ENCODE measurements around a stretch of chr2.

DNA sequence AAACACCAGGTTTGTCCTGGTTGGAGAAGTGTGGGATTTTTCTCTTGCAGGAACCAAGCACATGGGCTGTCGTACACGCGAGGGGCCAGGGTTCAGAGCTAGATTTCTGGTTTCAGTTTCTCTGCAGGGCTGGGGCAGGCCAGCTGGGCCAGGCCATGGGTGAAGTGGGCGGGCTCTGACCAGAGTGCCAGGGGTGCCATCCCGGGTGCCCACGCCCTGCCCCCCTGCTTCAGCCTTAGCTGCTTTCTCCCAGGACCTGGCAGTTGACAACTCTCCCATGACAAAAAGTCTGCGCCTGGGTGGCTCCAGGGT is 51.3 kb upstream of the SLC1A4 start:
- PRO-cap: bidirectional peak, plus-strand start at position 182 of the sequence, minus-strand start at position 94 of the sequence
- RRBS: no CpG with 5 or more reads among the region's 7 CpGs

DNA sequence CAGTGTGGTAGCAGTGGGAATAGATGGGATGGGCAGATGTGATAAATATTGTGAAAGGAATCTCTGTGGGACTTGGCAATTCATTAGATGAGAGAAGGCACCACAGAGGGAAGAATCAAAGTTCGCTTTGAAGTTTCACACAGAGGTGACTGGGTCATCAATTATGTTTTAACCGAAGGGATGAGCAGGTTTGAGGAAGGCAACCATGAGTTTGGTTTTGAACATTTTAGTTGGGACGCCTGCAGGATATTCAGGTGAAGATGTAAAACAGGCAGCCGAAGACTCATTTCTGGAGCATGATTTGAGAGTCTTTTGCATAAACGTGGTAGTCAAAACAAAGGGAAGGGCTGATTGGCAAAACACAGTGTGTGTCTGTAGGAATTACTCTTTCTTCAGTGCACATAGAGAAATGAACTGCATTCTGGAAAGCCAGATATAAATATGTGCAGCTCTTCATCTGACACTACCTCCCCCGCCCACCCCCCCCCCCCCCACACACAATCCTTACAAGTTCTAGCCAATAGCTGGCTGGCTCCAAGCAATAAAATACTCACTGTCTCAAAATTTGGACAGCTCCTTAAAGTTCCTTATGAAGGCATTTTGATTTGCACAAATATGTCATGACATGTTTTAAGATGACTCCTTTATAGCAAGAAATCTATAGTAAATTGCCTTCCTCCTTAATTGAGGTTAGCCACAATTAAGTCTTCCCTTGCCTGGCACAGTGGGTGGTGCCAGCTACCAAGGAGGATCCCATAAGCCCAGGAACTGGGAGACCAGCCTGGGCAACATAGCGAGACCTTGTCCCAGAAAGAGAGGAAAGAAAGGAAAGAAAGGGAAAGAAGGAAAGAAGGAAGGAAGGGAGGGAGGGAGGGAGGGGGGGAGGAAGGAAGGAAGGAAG is 1.8 kb upstream of the SLC1A4 start:
- PRO-cap: no peak
- RRBS: no CpG with 5 or more reads among the region's 7 CpGs

DNA sequence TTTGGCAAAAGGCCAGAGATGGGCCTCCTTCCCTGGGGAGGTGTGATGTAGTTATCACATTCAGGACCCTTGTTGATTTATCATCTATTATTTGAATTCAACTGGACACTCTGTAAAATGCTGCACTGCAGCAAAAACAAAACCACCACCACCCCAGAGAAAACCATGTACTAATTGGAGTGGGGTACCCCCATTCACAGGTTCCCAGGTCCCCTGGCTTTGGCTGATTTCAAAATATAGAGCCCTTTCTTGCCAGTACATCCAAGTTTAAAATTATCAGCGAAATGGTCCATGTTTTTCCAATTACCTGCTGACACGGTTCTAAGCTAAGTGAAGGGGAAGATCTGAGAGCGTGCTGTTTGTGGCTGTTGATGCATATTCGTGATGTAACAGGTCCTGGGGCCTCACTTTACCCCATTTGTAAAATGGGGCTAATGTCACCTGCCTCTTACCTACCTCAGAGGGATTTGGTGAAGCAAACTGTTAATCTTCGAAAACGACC is 32.9 kb downstream of the SLC1A4 start:
- PRO-cap: no peak
- RRBS: no CpG with 5 or more reads among the region's 6 CpGs

DNA sequence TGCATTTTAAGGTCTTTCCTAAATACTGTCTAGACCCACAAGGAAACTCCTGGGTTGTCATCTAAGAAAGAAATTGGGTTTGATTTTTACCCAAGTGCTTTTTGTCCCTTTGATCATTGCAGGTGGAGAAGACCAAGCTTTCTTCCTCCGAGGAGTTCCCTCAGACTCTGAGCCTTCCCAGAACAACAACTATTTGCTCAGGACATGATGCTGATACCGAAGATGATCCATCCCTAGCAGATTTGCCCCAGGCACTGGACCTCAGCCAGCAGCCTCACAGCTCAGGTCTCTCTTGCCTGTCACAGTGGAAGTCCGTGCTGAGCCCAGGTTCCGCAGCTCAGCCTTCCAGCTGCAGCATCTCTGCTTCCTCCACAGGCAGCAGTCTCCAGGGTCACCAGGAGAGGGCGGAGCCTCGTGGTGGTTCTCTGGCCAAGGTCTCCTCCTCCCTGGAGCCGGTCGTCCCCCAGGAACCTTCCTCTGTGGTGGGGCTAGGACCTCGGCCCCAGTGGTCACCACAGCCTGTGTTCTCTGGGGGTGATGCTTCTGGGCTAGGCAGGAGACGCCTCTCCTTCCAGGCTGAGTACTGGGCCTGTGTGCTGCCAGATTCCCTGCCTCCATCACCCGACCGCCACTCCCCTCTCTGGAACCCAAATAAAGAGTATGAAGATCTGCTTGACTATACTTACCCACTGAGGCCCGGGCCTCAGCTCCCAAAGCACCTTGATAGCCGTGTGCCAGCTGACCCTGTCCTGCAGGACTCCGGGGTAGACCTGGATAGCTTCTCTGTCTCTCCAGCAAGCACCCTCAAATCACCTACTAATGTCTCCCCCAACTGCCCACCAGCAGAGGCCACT is 15.3 kb downstream of the CEP68 start:
- PRO-cap: no peak
- RRBS: 95% methylated on average over 3 of the region's 15 CpGs

DNA sequence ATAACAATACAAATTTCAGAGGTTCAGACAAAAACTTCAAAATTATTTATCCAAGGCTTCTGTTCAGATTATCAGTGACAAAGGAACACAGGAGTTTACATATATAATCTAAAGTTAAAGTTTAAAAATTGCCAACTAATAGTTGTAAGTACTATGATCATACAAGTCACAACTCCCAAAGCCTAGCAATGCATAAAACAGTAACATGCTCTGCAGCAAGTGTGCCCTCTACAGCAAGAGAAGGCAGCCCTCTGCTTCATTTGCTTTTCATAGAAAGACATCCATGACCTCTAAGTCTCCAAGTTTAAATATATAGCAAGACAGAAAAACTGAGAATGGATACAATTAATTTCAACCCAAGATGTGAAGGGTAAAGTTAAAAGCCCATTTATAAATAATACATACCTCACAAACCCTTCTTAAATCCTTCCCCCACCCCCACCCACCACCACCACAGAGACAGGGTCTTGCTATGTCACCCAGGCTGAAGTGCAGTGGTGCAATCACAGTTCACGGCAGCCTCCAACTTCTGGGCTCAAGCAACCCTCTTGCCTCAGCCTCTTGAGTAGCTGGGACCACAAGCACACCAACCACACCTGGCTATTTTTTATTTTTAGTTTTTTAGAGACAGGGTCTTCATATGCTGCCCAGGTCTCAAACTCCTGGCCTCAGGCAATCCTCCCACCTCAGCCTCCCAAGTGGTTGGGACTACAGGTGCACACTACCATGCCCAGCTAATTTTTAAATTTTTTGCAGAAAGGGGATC is 13.1 kb downstream of the RAB1A start:
- PRO-cap: no peak
- RRBS: no CpG with 5 or more reads among the region's 1 CpG

GRCh38 chr2:65269896-65270357 is 42.3 kb downstream of the ACTR2 start:
- PRO-cap: no peak
- RRBS: no CpG with 5 or more reads among the region's 2 CpGs

DNA sequence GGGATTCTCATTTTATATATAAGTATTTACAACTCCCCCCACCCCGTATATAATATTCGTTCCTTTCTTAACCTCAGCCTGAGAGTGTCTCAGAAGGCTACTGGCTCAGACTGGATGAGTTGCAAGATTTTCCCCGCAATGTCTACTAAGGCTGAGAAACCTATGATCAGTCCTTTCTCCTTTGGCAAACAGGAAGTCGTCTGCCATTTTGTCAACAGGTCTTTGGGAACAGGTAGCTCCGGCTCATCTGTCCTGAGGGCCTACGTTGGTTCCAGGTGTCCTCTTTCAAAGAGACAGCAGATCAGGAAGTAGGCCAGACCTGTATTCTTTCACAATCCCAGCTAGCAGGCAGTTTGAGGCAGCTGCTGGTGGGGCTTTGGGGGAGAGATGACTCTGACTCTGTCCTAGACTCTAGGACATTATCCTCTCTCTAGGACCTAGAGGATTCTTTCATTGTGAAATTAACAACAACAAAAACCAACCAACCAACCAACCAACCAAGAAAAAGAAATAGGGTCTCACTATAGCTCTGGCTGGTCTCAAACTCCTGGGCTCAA is 98.6 kb downstream of the ACTR2 start:
- PRO-cap: no peak
- RRBS: no CpG with 5 or more reads among the region's 6 CpGs

DNA sequence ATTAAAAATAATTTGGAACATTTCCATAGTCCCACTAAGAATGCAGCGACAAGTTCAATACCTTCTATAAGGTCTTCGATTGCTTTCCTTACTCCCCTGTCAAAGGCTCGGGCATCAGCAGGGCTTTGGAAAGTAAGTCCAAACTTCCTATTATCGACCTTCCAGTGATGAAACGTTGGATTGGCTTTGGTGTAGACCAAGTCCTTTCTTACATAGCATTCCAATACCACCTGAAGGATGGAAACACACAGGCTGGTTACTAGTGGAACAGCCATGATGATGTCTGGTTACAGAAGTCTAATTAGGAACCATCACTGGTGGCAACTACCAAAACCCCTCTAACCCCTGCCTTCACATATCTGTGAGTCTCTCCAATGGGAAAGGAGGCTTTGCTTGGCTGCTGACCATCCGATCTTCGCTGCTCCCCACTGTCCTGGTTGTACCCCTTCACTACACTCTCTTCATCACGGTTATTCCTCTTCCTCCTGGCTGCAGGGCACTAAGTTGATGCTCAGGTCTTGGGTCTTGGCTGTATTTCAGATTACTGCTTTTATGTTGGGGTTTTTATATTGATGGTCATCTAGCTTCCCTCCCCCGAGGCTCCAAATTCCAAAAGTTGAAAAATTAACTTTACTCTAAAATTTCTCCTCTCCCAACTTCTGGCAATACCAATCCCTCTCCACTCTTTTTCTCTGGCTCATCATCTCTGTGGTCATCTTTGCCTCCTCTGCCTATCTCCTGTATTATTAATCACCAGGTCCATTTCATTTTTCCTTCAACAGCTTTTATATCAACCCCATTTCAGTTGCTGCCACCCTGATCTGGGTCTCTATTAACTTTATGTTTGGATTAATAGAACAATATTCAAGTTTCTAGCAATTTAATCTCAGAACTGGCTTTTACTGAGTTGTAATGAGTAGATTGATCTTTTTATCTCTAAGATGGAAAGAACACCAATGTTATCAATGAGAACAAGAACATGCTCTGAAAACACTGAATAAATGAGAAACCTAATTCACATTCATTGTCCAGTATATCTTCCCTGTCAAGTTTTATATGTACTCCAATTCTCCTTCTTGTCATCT is 97.5 kb downstream of the SPRED2 start:
- PRO-cap: no peak
- RRBS: no CpG with 5 or more reads among the region's 9 CpGs

DNA sequence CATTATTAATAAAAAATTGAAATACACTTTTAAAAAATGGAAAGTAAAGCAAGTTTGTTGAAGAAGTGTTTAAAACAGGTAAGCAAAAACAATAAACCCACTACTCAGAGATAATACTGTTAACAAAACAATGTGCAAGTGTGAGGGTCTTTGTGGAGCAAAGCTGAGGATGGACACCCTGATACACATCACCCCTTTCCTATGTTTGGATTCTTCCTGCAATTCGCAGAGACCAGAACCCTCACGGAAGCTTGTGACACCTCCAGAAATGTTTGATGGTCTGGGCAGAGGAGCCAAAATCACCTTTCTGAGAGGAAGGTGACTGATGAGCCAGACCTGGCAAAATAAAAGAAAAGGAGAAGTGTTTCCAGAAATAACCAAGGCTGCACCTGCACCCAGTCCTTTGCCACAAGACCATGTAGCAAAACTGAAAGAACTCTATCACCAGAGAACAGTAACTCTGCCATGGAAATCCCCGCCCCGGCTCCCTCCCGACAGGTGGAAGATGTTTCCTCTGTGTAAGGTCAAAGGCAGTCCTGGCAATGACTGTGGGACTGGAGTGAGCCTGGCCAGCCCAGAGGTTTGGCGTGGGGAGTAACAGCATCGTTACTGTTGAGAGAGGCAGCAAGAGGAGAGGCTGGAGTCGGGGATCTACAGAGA is 42.4 kb downstream of the SPRED2 start:
- PRO-cap: no peak
- RRBS: no CpG with 5 or more reads among the region's 8 CpGs

DNA sequence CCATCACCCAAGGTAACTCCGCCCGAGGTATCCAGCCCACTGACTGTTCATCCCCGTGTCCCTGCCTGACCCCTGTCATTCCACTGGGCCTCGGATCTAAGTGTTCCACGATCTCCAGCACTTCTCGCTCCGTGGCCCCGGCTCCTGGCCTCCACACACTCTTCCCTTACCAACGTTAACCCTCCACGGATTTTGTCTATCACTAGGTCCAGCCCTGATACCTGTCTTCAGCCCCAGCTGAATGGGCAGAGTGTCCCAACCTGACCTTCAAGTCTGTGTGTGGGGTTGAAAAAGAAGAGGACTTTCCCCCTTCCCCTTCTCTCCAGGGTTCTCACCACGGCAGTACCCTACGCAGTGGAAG is 37.4 kb downstream of the SPRED2 start:
- PRO-cap: no peak
- RRBS: no CpG with 5 or more reads among the region's 12 CpGs

DNA sequence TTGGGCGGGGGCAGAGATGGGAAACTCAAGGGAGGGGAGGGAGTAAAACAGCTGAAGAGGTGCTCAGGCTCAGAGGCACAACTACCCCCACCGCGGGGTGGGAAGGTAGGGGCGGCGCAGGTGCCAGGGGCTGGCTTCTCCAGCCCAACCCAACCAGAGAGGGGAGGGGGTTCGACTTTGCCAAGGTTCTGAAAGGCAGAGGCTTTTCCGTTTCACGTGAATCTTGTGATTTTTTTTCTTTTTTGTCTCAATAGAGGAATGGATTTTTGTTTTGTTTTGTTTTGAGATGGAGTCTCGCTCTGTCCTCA is 456 bp upstream of the SPRED2 start:
- PRO-cap: no peak
- RRBS: no CpG with 5 or more reads among the region's 9 CpGs

DNA sequence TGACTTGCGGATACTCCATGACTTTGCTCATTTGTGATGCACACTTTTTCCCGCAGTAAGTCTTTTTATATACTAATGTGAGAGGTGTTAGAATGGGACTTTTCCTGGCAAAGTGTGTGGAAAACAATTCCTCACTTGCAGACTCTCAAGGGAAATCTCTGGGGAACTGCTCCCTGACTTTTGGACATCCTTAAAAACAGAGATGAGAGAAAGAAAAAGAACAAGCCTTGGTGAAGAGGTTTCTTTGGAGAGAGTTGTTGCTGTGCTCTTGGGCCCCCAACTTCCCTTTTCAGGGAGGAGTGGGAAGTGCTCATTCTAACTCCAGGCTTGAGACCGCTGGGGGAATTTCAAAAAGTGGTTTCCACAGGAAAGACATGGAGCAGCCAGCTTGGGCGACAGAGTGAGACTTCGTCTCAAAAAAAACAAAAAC is 142.6 kb upstream of the SPRED2 start:
- PRO-cap: no peak
- RRBS: no CpG with 5 or more reads among the region's 5 CpGs

DNA sequence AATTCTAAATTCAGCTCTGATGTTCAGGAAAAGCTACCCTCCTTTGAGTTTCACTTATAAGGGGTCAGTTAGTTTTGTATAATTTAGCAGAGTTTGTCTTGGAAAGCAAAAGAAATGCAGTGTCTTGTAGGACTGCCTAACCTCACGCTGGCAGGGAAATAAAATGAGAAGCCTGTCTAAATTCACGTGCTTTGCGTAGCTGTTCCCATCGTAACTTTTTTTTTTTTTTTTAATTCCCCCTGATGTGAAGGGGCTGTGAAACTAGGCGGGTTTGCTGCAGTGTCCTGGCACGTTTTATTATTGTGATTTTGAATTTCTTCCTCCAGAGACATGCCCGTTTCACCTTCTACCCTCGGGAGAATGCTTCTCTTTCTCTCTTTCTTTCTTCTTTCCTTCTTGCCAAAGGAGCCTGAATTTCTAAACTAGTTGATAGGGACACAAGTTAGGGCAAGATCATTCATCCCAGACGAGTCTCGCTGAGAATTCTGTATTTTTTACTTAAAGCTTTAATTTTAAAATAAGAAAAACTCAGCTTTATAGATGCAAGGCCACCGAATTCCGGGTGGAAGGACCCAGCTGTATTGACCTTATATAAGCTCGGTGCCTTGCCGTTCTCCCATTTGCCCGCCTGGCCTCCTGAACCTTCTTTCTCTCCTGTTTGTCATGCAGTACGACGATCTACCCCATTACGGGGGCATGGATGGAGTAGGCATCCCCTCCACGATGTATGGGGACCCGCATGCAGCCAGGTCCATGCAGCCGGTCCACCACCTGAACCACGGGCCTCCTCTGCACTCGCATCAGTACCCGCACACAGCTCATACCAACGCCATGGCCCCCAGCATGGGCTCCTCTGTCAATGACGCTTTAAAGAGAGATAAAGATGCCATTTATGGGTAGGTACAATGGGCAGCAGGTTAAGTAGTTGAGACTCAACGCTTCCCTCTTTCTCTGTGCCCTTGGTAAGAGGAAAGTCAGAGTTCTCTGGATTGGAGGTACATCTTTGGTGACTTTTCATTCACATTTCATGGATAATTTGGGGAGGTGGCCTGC is 2.5 kb downstream of the MEIS1 start:
- PRO-cap: no peak
- RRBS: no CpG with 5 or more reads among the region's 27 CpGs

- PRO-cap: no peak
- RRBS: no CpG with 5 or more reads among the region's 3 CpGs
These were observed 46.3 kb downstream of the MEIS1 start for GRCh38 chr2:66480938-66481828.

GRCh38 chr2:67399037-67399597 is 2.0 kb downstream of the ETAA1 start:
- PRO-cap: no peak
- RRBS: no CpG with 5 or more reads among the region's 3 CpGs

DNA sequence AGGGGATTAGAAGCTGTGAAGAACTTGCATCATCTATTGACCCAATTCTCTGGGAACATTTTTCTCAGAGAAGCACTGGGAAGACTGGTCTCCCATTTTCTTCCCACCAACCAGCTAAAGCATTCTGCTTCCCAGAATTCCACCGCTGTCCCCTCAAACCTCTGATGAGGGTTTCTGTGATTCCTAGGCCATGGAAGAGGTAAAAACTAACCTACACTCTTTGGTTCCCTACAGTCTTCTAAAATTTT is 7.5 kb downstream of the DNAAF10 start:
- PRO-cap: no peak
- RRBS: no CpG with 5 or more reads among the region's 1 CpG

- PRO-cap: no peak
- RRBS: no CpG with 5 or more reads among the region's 10 CpGs
These were observed 47.3 kb downstream of the PPP3R1 start for GRCh38 chr2:68204697-68205816.

DNA sequence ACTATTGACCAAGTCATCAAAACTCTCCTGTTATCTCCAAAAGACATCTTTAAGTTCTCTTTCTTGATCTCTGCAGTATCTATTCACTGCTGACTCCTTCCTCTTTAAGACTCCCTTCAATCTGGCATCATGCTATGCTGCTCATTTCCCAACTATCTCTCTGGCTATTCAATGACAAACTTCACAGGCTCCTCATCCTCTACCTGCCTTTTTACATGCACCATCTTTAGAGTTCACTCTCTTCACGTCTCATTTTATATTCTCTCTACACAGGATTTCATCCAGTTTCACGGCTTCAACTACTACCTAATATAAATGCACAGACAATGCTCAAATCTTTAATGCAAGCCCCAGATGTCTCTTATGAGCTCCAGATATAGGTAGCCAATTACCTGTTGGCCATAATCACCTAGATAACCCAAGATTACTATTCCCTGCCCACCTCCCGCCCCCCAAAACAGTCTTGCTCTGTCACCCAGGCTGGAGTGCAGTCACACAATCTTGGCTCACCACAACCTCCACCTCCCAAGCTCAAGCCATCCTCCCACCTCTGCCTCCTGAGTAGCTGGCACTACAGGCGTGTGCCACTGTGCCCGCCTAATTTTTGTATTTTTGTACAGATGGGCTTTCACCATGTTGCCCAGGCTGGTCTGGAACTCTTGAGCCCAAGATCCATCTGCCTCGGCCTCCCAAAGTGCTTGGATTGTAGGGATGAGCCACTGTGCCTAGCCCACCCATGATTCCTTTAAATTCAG is 5.6 kb downstream of the PPP3R1 start:
- PRO-cap: no peak
- RRBS: no CpG with 5 or more reads among the region's 6 CpGs

DNA sequence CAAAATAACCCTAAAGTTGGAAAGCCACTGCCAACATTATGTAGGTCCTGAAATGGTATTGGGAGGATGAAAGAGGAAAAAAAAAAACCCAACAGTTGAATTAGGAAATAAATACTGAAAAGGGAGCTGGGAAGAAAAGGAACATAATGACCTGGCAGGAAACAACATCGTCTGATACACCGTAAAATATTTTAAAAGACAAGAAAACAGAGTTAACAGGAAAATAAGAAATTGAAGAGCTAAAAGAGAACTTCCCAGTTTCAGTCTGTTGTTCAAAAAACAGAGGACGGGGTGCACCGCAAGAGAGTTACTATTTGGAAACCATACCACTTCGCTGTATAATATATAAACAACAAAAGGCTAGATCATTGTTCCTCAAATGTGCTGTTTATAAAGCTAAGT is 2.3 kb downstream of the PPP3R1 start:
- PRO-cap: no peak
- RRBS: no CpG with 5 or more reads among the region's 5 CpGs

DNA sequence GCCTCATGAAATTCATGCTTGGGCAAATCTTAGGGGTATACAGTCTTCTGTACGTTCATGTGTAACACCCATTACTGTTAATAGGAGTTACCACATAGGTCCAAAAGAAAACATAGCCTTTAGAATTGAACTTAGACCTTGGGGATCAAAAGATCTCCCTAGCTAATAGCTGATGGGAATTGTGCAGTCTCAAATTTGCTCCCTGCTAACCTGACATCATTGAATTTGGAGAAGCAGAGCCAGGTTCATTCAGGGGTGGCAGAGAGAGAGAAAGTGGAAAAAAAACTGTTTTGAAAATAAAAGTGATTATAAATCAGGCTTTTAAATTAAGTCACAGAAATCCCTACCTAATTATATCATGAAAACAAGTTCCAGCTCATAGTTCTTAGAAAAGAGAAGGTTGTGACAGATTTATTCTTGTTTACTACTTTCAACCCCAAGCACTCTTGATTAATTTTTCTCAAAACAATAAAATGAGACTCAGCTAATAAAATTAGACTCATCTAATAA is 28.1 kb upstream of the PPP3R1 start:
- PRO-cap: no peak
- RRBS: no CpG with 5 or more reads among the region's 1 CpG

Measured in kidney (tissue), 2 donors.